ENCODE measurements around a stretch of chr2.

DNA sequence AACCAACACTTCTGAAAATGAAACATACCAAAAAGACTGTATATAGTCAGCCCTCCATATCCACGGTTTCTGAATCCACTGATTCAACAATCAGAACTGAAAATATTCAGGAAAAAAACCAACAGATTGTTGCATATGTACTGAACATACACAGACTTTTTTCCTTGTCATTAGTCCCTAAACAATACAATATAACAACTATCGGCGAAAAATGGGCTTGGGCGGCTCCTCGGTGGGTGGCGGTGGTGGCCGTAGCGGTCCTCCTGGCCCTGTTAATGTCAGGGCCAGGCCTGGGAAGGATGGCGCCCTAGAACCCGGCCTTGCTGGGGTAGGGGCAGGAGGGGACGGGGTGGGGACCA, 36.8 kb downstream of the ROCK2 start:
- RRBS: 87% methylated on average over 1 of the region's 11 CpGs

- RRBS: no CpG with 5 or more reads among the region's 4 CpGs
Measured at GRCh38 chr2:11319108-11319896, 25.1 kb downstream of the ROCK2 start.

- RRBS: no CpG with 5 or more reads among the region's 4 CpGs
Measured at GRCh38 chr2:11330449-11330827, 14.0 kb downstream of the ROCK2 start.

GRCh38 chr2:11342384-11342726, 2.1 kb downstream of the ROCK2 start:
- RRBS: no CpG with 5 or more reads among the region's 3 CpGs

- RRBS: 2% methylated on average over 19 of the region's 69 CpGs
Measured at GRCh38 chr2:11344886-11345912, 763 bp upstream of the ROCK2 start.

- RRBS: no CpG with 5 or more reads among the region's 3 CpGs
Measured at GRCh38 chr2:11388557-11388923, 44.1 kb upstream of the ROCK2 start.

DNA sequence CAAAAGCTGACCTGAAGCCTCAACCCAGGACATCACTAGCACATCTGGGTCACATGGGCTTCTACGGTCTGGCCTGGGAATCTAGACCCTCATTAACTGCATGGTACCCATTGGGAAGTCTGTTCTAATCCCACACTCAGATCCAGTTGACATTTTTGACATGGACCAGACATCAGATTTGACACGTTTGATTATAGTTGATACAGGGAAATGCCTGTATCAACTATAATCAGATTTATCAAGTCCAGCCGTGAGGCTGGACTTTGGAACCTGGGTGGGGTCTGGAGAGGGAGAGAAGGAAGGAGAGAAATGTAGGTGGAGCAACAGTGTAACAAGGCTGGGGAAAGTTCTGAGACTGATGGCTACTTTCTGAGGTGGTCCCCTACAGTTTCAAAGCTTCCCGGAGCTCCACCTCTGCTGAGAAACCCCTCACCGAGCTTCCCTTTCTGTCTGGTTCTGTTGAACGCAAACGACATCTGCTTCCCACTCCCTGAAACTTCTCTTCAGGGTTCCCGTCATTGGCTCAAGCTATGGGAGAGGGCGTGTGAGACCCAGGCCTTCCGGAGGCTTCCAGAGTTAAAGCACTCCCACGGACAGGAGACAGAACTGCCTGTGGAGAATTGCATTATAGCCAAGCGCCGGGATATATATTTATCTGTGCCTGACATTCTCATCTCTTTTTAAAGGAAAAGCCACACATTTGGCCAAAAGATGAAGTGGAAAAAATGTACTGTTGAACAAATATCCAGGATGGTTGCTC, 59.9 kb downstream of the E2F6 start:
- RRBS: 17% methylated on average over 4 of the region's 13 CpGs

GRCh38 chr2:11439961-11440640, 25.9 kb downstream of the E2F6 start:
- RRBS: no CpG with 5 or more reads among the region's 13 CpGs

GRCh38 chr2:11483966-11484560, 18.1 kb upstream of the E2F6 start:
- RRBS: no CpG with 5 or more reads among the region's 6 CpGs

GRCh38 chr2:11569375-11569731, 35.5 kb downstream of the GREB1 start:
- RRBS: no CpG with 5 or more reads among the region's 9 CpGs

DNA sequence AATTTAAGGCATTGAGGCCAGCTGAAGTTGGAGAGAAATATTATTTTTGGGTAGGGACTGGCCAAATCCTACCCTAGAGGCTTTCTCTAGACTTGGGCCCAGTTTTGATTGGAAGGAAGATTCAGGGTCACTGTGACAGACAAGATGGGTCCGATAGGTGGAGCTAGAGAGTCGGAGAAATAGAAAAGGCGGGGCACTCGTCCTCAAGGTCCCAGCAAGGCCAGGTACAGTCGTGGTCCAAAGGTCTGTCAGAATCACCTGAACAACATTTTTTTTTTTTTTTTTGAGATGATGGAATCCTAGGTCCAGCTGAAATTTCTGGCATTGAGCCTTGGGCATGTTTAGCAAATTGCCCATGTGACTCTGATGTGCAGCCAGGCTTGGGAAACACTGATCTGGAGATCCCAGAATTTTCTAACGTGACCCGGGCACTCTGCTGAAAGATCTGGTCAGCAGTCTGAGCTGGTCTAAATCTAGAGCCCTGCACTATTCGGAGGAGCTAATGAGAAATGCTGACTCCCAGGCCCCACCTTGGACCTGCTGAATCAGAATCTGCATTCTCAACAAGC, 23.0 kb upstream of the NTSR2 start:
- RRBS: no CpG with 5 or more reads among the region's 8 CpGs

DNA sequence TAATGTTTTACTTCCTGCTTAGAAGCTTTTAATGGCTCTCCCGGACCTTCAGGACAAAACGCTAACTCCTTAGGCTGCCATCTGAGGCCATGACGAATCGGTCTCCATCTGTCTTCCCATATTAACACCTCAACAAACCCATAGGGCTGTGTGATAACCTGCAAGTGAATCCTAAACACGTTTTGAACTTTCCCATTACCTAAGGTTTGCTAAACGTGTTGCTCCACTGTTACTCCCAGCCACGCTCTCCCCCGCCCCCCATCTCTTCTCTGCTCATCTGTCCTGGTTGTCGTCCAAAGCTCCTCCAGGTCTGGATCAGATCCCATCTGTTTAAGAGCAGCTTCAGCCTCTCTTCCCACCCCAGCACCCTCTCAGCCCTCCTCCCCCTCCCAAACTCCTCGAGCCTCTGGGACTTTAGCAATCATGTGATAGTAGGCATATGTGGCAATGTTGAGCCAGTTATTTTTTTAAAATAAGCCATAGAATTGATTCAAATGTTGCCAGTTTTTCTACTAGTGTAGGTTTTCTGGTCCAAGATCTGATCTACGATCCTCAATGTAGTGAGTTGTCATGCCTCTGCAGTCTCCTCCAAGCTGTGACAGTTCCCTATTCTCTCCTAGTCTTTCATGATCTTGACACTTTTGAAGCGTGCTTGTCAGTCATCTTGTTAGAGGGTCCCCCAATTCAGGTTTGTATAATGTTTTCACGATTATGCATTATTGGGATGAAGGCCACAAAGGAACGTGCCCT, 20.0 kb upstream of the LPIN1 start:
- RRBS: 29% methylated on average over 1 of the region's 14 CpGs

DNA sequence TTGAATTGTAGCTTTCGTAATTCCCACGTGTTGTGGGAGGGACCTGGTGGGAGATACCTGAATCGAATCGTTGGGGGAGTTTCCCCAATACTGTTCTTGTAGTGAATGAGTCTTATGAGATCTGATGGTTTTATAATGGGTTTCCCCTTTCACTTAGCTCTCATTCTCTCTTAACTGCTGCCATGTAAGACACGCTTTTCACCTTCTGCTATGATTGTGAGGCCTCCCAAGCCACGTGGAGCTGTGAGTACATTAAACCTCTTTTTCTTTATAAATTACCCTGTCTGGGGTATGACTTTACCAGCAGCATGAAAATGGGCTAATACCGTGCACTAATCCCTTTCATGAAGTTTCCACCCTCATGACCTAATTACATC, 120.6 kb downstream of the LPIN1 start:
- RRBS: no CpG with 5 or more reads among the region's 7 CpGs

GRCh38 chr2:12313593-12314194, 403.0 kb upstream of the TRIB2 start:
- RRBS: no CpG with 5 or more reads among the region's 5 CpGs

DNA sequence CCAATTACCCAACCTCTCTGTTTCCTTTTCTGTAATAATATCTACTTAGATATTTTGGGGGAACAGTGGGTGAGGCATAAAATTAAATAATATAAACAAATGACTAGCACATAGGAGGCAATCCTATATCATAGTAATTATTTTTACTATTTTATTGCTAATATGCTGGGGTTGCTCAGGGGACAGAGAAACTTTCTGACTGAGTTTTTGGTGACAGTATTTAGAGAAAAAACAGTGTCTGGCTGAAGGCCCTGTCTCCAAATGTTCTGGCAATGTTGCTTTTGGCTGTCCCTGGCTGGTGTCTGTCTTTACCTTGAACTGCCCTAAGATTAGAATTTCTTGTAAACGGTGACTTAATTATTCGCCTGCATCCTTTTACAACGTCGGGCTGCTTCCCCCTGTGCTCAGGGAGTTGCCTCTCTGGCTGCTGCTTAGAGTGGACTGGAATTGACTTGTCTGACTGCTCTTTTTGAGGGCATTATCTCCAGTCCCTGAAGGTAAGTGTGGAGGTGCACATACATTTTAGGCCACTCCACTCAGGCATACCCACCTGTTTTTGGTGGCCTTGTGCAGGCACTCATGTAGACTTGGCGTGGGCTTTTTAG, 230.6 kb upstream of the TRIB2 start:
- RRBS: no CpG with 5 or more reads among the region's 5 CpGs

GRCh38 chr2:12613076-12613559, 103.6 kb upstream of the TRIB2 start:
- RRBS: no CpG with 5 or more reads among the region's 6 CpGs

- RRBS: no CpG with 5 or more reads among the region's 2 CpGs
Measured at GRCh38 chr2:12715676-12715851, 1.2 kb upstream of the TRIB2 start.

DNA sequence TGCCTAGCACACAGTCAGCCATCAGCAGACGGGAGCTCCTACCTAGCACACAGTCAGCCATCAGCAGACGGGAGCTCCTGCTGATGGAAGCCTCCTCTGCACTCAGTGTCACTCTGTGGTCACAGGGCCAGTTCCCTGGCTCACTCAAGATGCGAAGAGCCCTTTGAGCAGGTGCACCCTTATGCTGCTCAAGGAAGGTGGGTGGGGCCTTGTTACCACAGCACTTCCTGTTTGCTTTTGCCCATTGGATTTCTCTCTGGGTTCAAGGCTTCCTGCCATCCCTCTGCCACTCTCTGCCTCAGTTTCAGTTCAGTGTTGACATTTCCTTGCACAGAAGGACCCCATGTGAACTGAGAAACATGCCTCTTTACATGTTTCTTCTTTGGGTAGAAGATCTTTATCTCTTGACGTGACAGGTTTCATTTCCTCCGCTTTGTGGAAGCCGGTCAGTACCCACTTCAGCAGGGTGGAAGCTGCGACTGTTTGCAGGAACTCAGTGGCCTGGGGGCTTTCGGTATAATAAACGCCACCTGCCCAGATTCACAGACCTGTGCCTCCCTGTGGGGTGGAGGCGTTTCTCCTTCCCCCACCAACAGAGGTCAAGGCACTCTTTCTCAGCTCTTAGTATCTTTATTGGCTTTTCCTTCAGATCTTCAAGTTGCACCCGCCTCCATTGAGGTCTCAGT, 11.6 kb downstream of the TRIB2 start:
- RRBS: no CpG with 5 or more reads among the region's 11 CpGs

DNA sequence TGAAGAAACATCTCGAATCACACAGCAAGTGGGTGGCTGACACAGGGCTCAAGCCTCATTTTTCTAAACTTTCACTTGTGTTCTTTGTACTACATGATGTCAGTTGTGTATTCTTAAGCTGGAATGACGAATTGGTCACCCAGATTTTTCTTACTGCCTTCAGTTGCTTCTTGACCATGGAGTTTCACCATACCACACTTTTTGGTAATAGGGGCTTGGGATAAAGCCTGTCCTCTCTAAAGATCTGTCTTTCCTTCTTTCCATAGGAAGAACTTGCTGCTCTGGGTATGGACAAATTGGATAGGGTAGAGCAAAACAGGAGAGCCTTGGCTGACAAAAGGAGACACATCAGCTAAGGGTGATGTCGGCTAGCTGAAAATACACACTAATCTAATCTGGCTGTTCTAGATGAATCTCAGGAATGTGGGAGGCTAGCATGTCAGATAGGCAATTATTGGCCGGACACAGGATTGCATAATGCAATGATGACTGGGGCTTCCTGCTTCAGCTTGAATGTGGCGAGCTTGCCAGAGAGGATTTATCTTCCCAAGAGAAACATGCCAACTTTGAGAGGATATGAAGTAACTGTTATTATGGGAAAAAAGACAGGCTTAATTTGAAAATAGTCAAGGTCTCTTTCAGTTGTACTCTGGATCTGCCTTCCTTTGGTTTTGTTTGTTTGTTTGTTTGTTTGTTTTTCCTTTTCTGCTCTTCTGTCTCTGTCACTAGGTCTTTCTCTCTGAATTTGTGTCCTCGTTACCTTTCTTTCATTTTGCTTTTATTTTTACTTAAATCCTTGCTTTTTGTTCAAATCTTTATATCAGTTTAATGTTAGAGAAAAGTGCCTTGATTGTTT, 102.3 kb downstream of the TRIB2 start:
- RRBS: no CpG with 5 or more reads among the region's 6 CpGs